ENCODE results near the gene ZNF774.

- PRO-cap: no peak
- RAMPAGE, long total RNA, 2 experiments: no peak in any of the 2 experiments
Observed at GRCh38 chr15:89974381-89974980, 26.6 kb upstream of the ZNF710 start.

DNA sequence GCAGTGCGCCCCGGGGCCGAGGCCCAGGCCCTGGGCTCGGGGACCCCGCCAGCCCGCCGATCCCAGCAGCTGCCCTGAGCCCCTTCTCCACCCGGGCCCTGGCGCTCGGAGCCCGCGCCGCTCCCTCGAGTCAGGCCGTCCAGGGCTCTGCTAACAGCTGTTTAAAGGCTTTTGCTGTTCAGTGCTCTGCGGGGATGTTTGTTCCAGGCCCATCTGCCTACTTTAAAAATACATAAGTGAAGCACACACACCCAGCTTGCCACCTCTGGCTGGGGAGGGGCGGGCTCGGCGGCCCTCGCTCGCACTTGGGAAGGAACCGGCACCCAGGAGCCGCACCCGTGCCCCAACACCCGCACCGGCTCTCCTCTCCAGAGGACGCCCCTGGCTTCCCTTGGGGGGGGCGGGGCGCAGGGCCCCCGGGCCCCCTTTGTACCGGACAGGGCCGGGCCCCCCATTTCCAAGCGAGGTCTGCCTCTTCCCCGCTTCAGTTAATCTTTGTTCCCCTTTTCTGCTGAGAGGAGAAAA lies 596 bp upstream of the ZNF710 start:
- PRO-cap: bidirectional peak, plus-strand start at position 167 of the sequence, minus-strand start at position 100 of the sequence; bidirectional peak, plus-strand start at position 302 of the sequence, minus-strand start at position 348 of the sequence
- RAMPAGE, long total RNA, 2 experiments: start-site peak on the plus strand in 1 of 2 experiments, centred at position 305 of the sequence, 17 reads per replicate

GRCh38 chr15:90018486-90019087 lies 17.5 kb downstream of the ZNF710 start:
- PRO-cap: no peak
- RAMPAGE, long total RNA, 2 experiments: no peak in any of the 2 experiments

DNA sequence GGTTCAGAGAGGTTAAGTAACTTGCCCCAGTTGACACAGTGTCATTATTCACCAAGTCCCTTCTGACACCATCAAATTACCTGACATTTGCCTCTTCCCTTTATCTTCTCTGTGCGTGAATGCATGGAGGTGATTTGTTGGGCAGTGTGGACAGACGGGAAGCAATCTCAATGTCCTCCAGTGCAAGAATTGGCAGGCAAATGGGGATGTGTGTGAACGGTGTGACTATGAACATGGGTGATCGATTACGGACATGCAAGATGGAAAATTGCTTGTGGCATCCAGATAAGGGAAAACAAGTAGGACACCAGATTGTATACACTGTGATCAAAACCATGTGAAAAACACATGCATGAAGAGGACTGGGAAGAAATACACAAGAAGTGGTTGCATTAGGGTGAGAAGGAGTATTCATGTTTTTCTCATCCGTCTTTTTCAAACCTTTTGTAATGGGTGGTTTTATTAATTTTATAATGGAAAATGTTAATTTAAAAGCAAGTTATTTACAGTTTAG lies 27.5 kb downstream of the ZNF710 start:
- PRO-cap: no peak
- RAMPAGE, long total RNA, 2 experiments: no peak in any of the 2 experiments

DNA sequence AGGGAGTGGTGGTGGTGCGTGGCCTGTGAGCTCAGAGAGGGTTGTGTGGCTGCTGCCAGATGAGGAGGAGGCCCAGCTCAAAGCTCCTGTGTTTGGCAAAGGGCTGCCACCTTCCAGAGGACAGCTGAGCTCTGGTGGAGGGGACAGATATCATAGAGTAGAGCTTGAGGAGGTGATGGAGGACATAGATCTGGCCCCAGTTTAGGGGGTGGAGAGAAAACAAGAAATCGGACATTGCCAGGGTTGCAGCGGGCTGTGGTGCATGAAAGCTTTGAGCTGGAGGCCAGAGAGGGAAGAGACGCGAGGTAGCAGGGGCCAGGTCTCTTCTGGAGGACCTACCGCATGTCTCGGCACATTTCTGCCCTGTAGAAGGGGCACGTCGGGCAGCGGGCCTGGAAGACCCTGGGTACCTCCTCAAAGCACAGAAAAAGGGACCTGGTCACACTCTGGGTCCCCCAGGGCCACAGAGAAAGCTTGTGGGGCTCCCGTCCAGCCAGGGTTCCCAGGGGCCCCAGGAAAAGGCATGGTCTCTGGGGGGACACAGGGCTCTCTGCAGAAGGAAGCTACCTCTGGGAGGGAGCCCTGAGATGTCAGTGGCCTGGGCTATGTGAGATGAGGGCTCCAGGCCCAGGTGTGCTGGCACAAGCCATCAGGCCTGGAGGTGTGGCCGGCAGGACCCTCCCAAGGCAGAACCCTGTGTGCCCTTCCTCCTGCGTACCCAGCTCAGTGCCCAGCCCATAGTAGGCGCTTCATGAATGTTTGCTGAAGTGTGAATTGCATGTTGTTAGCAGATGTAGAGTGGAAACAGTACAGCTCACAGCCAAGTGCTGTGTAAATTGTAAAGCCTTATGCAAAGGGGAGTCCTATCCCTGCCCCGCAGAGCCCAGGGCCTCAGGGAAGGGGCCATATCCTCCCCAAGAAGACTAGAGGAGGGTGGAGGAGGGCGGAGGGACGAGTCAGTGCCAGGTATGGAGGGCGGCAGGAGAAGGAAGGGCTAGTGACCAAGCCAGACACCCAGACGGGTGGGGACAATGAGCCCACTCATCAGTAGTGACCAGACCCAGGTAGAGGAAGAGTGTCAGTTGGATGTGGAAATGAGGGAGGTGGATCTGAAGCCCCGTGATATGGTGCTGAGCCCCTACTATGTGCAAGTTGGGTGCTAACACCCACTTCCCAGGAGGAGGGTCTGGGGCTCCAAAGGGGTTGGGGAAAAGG lies 44.8 kb downstream of the ZNF710 start:
- PRO-cap: no peak
- RAMPAGE, long total RNA, 2 experiments: start-site peak on the plus strand in 1 of 2 experiments, centred at position 809 of the sequence, 13 reads per replicate

DNA sequence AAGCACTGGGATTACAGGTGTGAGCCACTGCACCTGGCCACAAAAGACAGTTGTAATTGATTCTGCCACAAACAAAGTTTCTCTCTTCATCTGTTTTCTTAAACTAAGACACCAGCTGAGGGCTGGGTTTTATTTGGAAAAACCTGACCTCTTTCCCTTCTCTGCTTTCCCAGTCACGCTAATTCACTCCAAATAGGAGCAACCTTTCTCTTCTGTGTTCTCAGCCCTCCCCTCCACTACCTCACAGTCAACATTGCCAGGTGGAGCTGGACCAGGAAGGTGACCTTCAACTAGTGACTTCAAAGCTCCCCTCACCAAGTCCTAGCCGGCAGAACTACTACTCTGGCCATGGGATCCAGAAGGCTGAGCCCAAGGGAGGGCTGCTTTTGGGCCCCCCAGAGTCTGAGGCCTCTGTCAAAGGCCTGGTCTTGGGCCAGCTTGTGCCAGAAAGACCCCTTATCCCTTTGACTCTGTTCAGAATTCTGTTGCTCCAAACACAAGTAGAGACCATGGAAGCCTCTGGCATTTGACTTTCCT lies 1.7 kb upstream of the IDH2 start:
- PRO-cap: bidirectional peak, plus-strand start at position 349 of the sequence, minus-strand start at position 185 of the sequence
- RAMPAGE, long total RNA, 2 experiments: no peak in any of the 2 experiments

DNA sequence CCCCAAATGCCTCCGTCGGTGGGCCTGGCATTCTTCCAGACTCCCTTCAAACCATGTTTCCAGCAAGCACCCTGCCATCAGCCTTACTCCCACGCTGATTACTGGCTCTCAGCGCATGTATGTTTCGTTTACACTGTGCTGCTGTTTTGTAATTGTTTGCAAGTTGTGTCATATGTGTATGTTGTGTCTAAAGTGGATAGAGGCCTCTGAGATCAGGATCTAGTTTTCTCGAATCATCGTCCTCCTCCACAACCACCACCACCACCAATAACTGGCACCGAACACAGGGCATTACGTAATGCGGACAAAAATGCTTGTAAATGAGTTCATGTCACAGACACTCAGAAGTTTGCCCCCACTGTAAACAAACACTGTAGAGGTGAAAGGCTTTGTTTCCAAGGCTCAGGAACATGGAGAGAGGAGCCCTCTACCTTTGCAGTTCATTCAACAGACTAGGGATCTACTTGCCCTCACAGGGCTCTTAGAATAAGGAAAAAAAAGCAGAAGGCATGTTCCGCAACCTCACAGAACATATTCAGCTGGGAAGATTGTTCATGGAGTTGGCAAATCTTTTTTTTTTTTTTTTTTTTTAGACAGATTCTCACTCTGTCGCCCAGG lies 46.1 kb upstream of the SEMA4B start:
- PRO-cap: bidirectional peak, plus-strand start at position 443 of the sequence, minus-strand start at position 100 of the sequence
- RAMPAGE, long total RNA, 2 experiments: no peak in any of the 2 experiments

DNA sequence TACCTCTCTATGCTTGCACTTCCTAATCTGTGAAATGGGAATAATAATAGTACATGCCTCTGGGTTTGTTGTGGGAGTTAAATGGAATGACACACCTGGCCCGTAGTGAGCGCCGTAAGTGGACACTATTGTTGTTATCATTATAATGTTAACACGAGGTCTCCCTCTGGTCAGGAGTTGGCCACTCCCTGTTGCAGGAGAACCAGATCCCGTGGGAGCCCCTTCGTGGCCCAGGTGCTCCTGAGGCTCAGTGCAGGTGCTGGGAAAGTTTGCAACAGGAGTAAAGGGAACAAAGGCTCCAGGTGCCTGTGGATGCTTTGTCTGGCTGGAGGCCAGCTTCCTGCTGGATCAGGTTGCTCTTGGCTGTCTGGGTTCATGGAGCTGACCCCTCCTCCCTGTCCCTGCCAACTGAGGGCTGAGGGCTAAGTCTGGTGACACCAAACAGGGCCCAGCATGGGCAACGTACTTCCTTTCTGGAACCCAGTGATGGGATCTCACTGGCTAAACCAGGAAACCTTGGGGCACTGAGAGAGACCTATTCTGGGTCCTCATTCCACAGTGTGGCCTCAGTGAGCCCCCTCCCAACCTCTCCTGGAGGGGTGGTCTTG lies 40.0 kb upstream of the SEMA4B start:
- PRO-cap: unidirectional peak, plus-strand start at position 233 of the sequence
- RAMPAGE, long total RNA, 2 experiments: no peak in any of the 2 experiments

DNA sequence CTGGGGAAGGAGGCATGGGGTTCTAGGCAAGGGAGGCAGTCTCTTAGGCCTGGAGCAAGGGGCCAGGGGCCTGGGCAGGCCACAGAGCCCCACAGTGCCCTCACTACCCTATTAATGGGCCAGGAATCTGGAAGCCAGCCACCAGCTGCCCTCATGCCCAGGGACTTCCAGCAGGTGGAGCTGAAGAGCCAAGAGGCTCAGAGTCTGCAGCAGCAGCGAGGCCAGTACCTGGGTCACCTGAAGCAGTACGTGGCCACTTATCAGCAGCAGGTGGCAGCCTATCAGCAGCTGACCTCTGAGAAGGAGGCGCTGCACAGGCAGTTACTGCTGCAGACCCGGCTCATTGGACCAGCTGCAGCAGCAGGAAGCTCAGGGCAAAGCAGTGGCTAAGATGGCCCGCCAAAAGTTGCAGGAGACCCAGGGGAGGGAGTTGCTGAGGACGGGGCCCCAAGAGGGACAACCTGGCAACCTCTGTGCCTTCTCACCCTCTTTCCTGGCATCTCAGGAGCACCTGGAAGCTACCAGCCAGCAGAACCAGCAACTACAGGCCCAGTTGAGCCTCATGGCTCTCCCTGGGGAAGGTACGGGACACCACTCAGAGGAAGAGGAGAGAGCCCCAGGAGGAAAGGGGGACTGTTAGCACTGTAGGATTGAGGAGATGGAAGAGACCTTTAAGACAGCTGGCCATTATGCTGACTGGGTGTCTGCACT lies 28.0 kb downstream of the NGRN start:
- PRO-cap: unidirectional peak, plus-strand start at position 332 of the sequence; unidirectional peak, plus-strand start at position 389 of the sequence
- RAMPAGE, long total RNA, 2 experiments: start-site peak on the plus strand in 2 of 2 experiments, centred at positions 353 to 397 of the sequence, 97 to 256 reads per replicate

DNA sequence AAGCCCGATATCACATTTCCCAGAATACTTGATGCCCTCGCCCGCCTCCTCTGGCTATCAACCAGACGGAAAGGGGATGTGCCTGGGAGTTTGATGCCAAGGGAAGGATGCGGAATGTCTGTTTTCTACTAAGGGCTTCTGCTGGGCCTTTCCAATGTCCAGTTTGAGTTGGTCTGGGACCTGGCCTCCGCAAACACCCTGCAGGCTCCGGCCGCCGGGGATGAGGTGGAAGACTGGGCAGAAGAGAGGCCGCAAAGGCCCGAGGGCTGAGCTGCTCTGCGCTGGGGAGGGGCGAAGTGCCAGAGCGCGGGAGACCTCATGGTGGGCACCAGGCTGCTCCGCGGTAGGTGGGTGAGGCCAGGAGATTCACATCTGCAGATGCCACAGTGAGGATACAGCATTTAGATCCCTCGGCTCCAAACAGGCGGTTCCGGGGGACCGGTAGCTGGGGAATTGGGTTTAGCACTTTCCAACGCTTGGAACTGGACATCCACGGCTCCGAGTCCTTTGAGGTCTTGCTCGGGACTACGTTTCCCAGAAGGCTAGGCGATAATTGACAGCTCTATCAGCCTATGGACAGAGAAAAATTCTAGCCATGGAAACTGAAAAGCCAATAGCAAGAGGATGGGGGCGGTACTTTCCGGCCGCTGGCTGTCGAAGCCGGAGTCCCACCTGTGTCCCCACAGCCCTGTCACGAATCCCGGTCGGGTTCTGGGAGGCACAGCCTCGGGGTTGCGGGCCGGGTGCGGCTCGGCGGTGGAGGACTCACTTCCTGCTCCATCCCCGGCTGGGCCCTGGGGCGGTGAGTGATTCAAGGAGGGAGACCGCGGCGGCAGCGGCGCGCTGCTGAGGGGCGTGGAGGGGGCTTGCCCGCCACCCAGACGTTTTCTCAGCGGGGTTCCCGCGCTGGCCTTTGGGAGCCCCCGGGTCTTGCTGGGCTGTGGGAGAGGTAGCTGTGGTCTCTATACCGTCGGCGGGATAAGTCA lies at the start of gene ZNF774:
ZNF774 (plus strand) TSS at position 675 of the 986 bp plus-strand sequence.
- PRO-cap: unidirectional peak, plus-strand start at position 737 of the sequence; unidirectional peak, plus-strand start at position 805 of the sequence
- RAMPAGE, long total RNA, 2 experiments: start-site peak on the plus strand in 1 of 2 experiments, centred at position 689 of the sequence, 21 reads per replicate

GRCh38 chr15:90391602-90392605 lies 3.9 kb downstream of the IQGAP1 start:
- PRO-cap: no peak
- RAMPAGE, long total RNA, 2 experiments: no peak in any of the 2 experiments

- PRO-cap: no peak
- RAMPAGE, long total RNA, 2 experiments: no peak in any of the 2 experiments
Observed at GRCh38 chr15:90529271-90529734, 420 bp upstream of the CRTC3 start.

- PRO-cap: no peak
- RAMPAGE, long total RNA, 2 experiments: no peak in any of the 2 experiments
Observed at GRCh38 chr15:90531032-90531170, 1.2 kb downstream of the CRTC3 start.

DNA sequence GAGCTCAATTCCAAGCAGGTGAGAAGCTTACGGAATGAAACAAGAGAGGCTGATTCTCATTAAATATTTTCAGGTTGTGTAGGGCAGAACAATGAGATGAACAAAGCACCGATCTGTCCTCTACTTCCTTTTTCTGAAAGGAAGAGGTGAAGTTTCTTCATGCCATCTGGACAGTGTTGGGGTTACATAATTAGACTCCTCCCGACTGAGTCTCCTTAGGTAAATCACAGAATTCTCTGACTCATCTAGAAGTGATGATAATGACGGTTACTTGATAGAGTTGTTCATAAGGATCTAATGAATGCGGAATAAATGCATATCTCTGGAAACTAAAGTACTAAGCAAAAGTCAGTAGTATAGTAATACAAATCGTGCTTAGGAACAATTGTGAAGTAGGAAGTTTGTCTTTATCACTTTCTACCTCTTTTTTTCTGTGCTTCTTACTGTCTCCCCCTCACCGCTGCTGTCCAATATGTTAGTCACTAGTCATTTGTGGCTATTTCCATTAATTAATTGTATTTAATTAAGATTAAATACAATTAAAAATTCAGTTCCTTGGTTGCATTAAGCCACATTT lies 21.3 kb downstream of the CRTC3 start:
- PRO-cap: no peak
- RAMPAGE, long total RNA, 2 experiments: no peak in any of the 2 experiments

GRCh38 chr15:90552759-90553093 lies 23.0 kb downstream of the CRTC3 start:
- PRO-cap: no peak
- RAMPAGE, long total RNA, 2 experiments: no peak in any of the 2 experiments

GRCh38 chr15:90638112-90638989 lies 78.8 kb upstream of the BLM start:
- PRO-cap: no peak
- RAMPAGE, long total RNA, 2 experiments: no peak in any of the 2 experiments

DNA sequence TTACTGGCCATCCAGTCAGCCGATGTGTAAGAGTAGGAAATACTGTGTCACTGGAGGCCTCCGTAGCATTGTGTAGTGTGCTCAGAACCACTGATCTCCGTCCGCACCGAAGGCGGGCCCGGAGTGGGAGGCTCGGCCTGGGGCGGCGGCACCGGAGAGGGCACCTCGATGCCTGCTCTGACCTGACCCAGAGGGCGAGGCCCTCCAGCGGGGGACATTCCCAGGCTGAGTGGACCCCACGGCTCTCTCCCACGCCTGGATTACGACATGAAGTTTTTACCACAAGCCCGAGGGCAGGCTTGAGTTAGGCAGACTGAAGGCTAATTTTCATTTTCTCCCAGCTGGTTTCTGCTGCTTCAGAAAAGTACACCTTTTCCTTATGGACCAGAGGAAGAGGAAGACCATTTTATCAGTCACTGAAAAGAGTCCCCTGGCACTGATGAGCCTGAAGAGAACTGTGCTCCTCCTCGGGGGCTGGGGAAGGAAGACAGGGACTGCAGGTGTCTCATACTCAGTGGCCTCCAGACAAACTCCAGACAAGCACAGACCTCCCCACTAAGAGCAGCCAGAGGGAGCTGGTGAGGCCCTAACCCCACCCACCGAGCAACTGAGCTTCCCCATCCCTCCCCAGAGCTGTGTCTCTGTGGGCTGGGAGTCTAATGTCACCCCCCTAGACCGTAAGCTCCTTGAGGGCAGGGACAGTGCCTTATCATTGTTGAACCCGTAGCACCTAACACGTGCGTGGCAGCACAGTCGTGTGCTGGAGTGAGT lies 74.5 kb upstream of the BLM start:
- PRO-cap: no peak
- RAMPAGE, long total RNA, 2 experiments: no peak in any of the 2 experiments

DNA sequence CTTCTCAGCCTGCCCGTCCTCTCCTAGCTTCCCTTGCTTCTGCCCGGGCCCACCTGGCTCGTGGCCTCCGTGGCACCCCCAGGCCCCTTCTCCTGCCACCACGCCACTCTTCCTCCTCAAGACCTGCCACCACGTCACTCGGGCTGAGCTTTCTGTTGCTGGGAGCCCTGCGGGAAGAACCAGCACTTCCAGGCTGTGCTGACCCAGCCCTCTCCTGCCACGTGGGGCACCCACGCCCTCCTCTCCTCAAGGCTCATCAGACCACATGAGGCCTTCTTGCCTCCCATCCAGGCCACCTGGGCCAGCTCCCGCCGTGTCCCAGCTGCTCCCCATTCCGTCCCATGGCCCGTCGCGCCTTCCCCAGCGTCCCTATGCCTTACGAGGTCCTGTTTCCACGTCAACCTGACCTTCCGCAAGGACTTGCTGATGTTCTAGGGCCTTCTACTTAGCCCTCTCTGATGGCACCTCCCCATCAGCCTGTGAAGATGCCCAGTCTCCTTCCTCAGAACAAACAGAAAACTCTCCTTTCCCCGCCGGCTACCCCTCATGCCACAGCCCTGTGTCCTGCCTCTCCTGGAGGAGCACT lies 71.2 kb upstream of the BLM start:
- PRO-cap: unidirectional peak, plus-strand start at position 332 of the sequence
- RAMPAGE, long total RNA, 2 experiments: no peak in any of the 2 experiments

GRCh38 chr15:90757391-90757794 lies 40.2 kb downstream of the BLM start:
- PRO-cap: no peak
- RAMPAGE, long total RNA, 2 experiments: no peak in any of the 2 experiments

DNA sequence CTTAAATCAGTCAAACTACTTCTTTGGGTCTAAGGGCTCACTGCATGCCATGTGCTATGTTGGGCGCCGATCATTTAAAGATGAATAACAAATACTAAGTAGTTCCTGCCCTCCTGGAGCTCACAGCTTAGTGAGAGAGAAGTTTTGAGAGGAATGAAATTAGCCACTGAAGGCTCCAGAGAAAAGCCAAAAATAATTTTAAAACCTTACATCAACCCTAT lies 44.5 kb downstream of the BLM start:
- PRO-cap: no peak
- RAMPAGE, long total RNA, 2 experiments: no peak in any of the 2 experiments